ENCODE measurements around the genes ZNF507 and RGS9BP.

DNA sequence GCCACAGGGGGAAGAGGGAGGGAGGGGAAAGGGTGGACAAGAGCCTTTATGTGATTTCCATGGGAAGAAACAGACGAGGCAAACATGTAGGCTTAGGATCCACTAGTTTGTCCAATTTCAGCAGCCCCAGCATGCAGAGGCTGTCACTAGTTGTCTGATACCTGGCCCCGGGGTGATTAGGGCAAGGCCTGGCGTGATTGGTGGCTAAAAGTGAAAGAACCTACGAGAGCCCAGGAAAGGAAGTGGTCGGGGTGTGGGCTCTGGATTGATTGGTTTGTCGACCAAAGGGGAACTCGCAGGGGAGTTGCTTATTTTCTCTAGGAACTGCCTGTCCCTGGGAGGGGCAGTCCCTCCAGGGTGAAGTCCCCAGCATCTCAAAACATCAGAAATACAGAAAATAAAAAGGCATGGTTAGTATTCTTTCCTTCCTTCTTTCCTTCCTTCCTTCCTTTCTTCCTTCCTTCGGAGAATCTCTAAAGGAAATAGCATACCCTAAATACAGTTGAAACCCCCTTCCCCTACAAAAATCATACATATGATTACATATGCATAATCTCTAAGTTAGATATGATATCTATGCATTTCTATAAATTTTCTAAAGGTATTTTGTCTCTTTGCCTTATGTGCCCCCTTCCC lies 64.2 kb upstream of the UQCRFS1 start:
- RRBS, result no CpG with 5 or more reads among the region's 8 CpGs

GRCh38 chr19:29610480-29611112 lies 4.5 kb downstream of the POP4 start:
- RRBS, result no CpG with 5 or more reads among the region's 20 CpGs

DNA sequence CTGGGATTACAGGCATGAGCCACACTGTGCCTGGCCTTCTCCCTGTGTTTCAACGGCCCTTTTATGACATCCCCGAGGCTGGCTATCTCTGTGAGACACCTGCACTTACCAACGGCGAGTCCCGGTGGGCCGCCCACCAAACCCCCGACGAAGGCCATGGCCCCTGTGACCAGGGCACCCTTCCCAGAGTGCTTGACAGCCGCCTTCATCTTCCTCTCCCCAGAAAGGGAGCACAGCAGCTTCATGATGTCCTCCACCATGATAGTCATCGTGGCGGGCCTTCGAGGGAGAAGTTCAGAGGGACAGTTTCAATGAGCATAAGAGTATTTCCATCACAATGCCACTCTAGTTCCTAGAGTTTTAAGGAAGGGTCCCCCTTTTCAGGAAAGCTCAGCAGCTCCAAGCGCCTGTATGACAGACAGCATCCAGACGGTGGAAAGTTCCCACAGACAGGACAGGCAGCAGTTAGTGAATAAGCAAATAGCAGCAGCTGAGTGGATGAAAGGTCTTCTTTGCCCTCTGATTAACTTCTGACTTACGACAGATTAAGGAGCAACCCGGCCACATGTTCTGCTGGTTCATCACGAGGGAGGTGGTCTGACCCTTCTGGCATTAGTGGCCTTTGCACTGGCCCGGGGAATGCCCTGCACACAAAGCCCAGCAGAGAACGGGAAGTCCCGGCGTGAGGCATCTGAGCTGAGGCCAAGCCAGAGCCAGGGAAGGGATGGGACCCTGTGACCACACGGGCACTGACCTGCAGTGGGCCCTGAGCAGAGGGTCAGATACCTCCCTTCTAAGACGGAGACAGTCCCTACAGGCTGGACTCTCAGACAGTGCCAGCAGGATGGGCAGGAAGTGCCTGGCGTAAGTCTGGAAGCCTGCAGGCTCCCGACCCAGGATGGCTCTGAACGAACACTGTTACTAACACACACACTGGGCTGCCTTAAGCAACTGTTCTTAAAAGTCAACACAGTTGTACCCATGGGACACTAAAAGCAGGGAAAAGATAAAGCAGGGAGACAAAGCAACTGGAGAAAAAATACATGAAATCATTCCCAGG lies 6.6 kb downstream of the C19orf12 start:
- RRBS, result 62% methylated on average over 3 of the region's 26 CpGs

GRCh38 chr19:29761225-29761455 lies 46.1 kb upstream of the C19orf12 start:
- RRBS, result no CpG with 5 or more reads among the region's 8 CpGs

GRCh38 chr19:30693168-30693412 lies 320.9 kb downstream of the ZNF536 start:
- RRBS, result no CpG with 5 or more reads among the region's 3 CpGs

GRCh38 chr19:30696395-30696929 lies 324.3 kb downstream of the ZNF536 start:
- RRBS, result 71% methylated on average over 3 of the region's 9 CpGs

DNA sequence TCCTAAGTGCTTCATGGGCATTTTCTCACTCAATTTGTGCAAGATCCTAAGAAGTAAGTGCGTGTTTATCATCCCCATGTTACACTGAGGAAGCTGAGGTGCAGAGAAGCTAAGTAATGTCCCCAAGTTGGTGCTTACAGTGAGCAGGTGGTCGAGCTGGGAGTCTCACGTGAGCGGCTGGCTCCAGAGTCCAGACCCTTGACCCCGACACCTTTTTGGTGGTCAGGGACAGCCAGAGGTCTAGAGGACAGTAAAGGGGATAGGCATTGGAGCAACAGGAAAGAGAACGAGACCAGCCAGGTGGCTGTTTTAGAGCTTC lies 185.4 kb downstream of the TSHZ3 start:
- RRBS, result no CpG with 5 or more reads among the region's 6 CpGs

DNA sequence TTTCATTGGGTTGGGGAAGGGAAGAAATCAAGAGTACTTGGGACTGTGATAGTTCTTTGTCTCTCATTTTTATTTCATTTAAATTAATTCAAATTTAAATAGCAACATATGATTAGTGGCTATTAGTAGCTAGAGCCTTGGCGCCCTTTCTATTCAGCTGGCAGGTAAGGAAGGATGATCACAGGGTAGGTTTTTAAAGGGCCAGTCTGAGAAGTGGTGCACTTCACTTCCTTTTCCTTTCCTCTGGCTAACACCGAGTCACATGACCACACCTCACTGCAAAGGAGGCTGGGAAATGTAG lies 128.8 kb downstream of the TSHZ3 start:
- RRBS, result no CpG with 5 or more reads among the region's 2 CpGs

GRCh38 chr19:31256482-31256995 lies 92.7 kb downstream of the TSHZ3 start:
- RRBS, result no CpG with 5 or more reads among the region's 10 CpGs

DNA sequence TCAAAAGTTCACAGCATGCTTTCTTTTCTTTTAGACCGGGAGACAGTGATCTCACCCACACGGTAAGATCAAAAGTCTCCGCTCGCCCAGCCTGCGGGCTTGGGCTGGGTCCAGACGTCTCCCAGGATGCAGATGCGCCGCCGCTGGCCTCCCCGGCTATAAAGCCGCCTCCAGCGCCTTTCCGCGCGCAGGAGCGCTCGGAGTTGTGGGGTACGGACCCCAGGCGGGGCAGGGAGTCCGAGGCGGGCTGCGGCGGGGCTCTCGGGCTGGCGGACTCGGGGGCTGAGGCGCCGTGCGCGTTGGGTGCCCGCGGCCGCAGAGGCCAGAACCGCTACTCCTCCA lies 2.0 kb upstream of the TSHZ3 start:
- RRBS, result no CpG with 5 or more reads among the region's 34 CpGs

- RRBS, result no CpG with 5 or more reads among the region's 40 CpGs
These were observed 4.0 kb upstream of the TSHZ3 start for GRCh38 chr19:31353011-31353860.

GRCh38 chr19:31510585-31511016 lies 161.4 kb upstream of the TSHZ3 start:
- RRBS, result no CpG with 5 or more reads among the region's 9 CpGs

DNA sequence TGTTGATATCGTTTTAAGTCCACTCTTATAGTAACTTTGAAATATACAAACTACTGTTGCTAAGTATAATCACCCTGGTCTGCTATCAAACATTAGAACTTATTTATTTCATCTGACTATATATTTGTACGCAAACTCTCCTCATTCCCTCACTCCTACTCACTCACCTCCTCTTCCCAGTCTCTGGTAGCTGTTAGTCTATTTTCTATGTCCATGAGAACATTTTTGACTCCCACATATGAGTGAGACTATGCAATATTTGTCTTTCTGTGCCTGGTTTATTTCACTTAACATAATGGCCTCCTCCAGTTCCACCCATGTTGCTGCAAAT lies 486.0 kb upstream of the ZNF507 start:
- RRBS, result no CpG with 5 or more reads among the region's 2 CpGs

- RRBS, result 3% methylated on average over 22 of the region's 39 CpGs
These were observed at the start of gene ZNF507 for GRCh38 chr19:32345290-32345760. Gene ZNF507 (plus strand): TSS chr19:32345610.

GRCh38 chr19:32354419-32354939 lies 9.1 kb downstream of the ZNF507 start:
- RRBS, result no CpG with 5 or more reads among the region's 16 CpGs

DNA sequence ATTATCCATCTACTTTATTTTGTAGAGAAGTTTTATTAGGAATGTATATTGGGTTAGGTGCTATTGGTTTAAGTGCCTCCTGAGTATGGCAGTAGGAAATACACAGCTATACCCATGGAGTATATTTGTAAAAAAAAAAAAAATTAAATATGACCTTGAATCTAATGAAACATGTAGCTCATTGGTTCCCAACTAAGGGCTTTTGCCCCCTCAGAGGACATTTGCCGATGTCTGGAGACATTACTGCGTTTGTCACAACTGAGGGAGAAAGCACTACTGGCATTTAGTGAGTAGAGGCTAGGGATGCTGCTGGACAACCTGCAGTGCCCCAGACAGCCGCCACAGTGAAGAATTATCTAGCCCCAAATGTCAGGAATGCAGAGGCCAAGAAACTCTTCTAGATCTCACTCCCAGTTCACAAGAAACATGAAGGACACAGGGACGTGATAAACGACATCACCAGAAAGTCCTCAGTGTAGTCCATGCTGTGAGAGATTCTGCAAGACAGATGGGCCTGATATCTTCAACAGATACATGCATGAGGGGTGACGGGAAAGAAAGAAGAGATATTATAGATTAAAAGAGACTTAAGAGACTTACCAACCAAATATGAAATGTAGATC lies 29.7 kb downstream of the ZNF507 start:
- RRBS, result no CpG with 5 or more reads among the region's 6 CpGs

GRCh38 chr19:32384224-32384675 lies 21.3 kb upstream of the DPY19L3 start:
- RRBS, result no CpG with 5 or more reads among the region's 9 CpGs

DNA sequence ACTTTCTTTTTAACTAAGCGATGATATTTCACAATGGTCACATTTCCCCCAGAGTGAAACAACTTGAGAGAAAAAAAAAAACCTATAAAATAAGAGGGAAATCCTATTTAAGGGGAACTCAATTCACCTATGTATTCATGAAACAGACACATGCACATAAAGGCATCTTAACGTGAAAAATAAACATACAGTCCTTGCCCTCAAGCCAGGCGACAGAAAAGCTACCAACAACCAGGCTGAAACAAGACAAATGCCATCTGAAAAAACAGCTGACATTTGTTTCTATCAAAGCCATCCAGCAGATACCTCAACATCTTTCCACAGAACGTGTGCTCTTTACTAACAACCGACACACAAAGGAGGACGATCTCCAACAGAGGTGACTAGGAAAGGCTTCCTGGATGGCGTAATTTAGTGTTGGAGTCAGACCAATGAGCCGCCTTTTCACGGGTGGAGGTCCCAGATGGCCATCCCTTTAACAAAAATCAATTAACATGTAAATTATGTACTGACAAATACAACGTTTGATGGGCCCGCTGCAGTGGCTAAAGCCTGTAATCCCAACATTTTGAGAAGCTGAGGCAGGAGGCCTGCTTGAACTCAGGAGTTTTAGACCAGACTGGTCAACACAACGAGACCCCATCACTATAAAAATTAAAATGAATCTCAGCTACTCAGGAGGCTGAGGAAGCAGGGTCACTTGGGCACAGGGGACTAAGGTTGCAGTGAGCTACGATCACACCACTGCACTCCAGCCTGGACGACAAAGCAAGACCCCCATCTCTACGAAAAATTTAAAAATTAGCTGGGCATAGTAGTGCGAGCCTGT lies 1.4 kb upstream of the DPY19L3 start:
- RRBS, result no CpG with 5 or more reads among the region's 16 CpGs

GRCh38 chr19:32675309-32676206 lies at the start of gene RGS9BP:
Gene RGS9BP (plus strand): TSS chr19:32675848.
- RRBS, result 4% methylated on average over 46 of the region's 89 CpGs

- RRBS, result no CpG with 5 or more reads among the region's 7 CpGs
These were observed 47.4 kb downstream of the CEP89 start for GRCh38 chr19:32924216-32924881.

All from UCH-1 (cell line).